Occipital lobe (tissue), 2 donors: Measurements from ENCODE around the genes TMC3, FSD2, WHAMM, BTBD1 and SH3GL3.

DNA sequence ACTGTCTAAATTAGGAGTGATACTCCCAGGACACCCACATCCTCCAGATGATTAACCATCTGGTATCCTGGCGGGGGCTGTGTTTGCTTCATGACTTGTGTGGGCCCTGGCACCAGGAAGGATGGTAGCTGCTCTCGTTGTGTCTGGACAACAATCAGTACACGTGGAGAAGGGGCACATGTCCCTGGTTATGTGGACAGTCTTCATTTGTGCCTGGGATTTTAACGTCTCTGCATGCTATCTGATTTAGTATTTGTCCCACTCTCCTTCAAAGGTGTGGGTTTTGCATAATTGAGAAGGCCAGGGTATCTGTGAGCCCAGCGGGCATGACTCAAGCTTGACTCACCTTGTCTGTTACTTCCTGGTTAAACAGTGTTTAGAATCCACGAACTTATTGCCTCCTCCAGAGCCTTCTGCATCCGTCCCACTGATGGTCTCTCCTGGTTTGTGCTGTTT is 32.4 kb downstream of the ARNT2 start:
- RAMPAGE, long total RNA: no peak

DNA sequence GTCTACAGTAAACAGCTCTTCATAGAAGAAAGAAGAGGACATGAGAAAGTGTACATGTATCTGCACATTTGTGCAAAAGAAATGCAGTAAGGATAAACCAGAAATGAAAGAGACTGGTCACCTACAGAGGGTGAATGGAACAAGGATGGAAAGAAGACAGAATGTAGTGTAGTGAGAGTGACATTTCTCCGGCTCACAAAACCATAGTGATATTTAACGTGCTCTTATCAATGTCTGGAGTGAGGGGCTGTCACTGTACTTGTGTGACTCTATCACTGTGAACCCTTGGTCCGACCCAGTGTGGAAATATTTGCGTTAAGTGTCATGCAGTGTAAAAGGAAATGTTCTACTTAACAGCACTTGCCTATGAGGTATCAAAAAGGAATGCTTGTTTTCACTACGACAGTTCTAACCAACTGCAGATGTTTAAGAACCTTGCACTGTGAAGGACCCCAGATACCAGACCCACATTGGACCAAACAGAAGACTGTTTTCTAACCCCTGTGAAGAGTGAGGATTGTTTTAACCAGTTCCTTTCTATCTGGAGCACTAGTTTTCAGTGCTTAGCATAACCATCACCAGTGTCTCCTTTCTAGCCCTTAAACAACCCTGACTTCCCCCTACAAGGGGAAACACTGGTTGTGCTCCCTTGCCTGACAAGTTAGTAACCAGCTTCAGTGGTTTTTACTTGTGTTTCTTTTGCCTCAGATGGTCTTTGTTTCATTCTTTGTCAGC is 144.8 kb upstream of the ABHD17C start:
- RAMPAGE, long total RNA: no peak

DNA sequence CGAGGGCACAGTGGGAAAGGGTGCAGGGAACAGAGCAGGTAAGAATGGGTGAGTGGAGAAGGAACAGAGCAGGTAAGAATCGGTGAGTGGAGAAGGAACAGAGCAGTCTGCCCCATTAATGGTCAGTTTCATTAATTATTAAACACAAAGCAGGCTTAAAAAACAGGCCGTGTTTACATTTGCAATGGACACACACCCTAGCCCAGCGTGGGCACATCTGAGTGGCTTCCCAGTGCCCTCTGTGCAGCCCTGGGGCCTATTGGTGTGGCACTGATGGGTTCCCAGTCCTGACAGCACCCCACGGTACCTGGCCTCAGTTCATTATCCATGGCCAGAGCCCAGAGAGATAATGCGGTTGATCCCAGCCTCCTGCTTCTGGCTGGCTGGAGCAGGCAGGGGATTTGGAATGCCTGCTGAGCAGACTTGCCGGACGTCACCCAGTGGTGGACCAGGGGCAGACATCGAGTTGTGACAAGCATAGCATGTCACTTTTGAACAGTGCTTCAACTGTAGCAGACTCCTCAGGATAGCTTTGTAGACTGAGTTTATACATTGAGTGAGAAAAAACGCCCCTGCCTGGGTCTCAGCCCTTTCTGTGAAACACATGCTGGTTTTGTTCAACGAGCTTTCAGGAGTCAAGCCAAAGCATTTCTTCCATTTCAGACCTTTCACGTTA is 110.5 kb upstream of the ABHD17C start:
- RAMPAGE, long total RNA: no peak

DNA sequence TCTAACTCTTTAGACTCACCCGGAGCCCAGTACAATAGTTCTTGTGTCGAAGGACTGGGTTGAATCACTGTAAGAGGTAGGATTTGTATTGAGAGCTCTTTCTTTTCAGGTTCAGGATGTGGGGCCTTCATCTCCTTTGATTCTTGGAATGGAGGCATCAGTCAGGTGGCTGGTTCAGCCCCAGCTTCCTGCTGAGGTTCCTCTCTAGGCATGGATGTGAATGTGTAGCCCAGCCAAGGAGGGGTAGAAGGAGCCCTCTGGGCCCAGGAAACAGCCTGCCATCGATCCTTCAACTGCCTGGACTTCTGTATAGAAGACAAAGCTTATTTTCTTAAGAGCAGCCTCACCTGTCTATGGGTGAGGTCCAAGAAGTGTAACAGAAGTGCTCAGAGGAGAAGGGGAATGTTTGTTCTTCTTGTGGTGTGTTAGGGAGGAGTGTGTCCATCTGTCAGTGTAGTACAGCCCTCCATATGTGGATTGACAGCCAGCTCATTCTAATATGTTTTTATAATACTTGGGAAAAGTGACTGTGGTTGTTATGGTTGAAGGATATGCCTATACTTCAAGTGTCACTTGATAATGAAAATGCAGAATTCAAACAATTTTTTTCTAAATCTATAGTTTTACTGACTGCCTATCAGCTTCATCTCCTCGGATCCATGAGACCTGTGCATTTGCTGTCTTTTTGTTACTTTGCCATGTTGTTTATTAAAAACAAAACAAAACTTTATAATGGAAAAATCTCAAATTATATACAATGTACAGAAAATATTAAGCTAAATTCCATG is 17.3 kb downstream of the ABHD17C start:
- RAMPAGE, long total RNA: no peak

DNA sequence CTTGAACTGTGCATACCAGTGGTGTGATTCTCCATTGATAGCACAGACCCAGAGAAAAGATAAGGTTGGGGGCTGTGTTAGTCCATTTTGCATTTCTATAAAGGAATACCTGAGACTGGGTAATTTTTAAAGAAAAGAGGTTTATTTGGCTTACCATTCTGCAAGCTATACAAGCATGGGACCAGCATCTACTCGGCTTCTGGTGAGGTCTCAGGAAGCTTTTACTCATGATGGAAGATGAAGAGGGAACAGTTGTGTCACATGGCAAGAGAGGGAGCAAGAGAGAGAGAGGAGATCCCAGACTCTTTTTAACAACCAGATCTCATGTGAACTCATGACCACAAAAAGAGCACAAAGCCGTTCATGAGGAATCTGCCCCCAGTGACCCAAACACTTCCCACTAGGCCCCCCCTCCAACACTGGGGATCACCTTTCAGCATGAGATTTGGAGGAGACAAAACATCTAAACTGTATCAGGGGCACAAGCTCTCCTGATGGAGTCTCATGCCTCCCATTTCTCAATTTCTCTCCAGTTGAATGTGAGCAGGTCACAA is 38.5 kb downstream of the IL16 start:
- RAMPAGE, long total RNA: no peak

DNA sequence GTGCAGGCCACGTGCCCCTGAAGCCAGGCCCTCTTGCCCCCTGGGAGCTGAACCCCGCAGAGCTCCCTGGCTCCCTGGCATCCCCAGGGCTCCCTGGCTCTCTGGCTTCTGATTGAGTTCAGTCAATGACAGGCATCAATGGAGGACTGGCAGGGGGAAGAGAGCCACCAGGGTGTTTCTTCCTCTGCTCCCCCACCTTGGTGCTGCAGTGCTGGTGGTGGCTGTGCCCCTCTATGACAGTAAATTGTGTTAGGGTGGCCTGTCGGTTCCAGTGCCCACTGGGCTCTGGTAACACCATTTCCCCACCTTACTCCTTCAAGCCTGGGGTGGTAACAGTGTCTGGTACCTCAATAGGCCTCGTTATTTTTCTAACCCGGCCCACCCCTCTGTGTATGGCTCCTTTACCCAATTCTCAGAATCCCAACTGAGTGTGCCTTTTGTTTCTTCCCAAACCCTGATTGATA is 62.6 kb downstream of the STARD5 start:
- RAMPAGE, long total RNA: no peak

- RAMPAGE, long total RNA: no peak
Observed at GRCh38 chr15:81269016-81269992, 54.6 kb downstream of the STARD5 start.

DNA sequence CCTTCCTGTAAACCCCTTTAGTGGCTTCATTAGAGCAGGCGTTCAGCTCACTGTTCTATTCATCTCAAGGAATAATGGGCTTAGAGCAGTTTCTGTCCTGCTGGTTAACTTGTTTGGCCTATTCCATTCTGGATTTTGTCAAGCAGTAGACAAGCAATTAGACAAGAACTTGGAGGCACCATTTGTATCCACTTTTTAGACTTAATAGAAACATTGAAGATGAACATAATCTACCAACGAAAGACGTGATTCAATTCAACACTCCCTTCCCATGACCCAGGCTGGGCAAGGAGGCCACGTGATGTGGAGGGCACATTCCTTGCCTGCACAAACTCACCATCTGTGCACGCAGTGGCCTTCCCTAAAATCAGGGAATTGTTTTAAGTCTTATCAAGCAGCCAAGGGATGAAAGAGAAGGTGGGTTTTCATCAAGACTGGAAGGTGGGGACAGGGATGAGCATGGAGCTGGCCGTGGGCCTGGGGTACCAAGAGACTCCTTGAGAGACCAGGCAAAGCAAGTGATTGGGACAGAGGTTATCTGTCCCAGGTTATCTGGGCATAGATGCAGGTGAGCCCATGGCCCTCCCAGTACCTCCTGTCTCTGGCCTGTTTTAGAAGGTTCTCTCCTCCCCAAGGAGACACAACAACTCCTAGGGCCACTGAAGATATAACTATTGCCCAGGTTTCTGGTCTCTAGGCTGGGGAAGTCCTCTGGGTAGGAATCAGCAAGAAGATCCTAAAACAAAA is 13.4 kb downstream of the STARD5 start:
- RAMPAGE, long total RNA: no peak

DNA sequence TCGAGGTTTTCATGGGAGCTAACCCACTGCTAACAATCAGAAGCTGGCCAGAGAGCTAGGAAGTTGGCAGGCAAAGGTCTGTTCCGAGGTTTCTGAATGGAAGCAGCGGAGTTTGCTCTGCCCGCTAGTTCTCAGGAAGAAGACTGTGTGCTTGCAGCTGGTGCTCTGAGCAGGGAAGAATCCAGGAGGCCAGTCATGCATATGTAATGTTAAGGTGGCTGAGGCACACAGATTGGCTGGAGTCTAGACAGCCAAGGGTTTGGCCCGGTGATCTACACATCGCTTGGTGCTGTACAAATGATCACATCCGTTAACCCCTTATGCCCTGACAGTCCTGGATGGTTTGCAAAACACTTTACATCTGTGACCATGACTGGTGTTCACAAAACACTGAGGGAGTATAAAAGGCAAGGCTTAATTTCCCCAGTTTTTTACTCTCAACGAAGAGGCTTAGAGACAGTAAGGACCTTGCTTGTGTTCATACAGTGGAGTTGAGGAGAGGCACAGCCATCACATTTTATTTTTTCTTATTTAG is at the start of gene TMC3:
TSS of gene TMC3 (minus strand) at position 149 of the 535 bp plus-strand sequence.
- RAMPAGE, long total RNA: no peak

DNA sequence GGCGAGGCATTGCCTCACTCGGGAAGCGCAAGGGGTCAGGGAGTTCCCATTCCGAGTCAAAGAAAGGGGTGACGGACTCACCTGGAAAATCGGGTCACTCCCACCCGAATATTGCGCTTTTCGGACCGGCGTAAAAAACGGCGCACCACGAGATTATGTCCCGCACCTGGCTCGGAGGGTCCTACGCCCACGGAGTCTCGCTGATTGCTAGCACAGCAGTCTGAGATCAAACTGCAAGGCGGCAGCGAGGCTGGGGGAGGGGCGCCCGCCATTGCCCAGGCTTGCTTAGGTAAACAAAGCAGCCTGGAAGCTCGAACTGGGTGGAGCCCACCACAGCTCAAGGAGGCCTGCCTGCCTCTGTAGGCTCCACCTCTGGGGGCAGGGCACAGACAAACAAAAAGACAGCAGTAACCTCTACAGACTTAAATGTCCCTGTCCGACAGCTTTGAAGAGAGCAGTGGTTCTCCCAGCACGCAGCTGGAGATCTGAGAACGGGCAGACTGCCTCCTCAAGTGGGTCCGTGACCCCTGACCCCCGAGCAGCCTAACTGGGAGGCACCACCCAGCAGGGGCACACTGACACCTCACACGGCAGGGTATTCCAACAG is 174.9 kb downstream of the MEX3B start:
- RAMPAGE, long total RNA: no peak

- RAMPAGE, long total RNA: no peak
Observed at GRCh38 chr15:82040303-82041361, 5.2 kb downstream of the MEX3B start.

DNA sequence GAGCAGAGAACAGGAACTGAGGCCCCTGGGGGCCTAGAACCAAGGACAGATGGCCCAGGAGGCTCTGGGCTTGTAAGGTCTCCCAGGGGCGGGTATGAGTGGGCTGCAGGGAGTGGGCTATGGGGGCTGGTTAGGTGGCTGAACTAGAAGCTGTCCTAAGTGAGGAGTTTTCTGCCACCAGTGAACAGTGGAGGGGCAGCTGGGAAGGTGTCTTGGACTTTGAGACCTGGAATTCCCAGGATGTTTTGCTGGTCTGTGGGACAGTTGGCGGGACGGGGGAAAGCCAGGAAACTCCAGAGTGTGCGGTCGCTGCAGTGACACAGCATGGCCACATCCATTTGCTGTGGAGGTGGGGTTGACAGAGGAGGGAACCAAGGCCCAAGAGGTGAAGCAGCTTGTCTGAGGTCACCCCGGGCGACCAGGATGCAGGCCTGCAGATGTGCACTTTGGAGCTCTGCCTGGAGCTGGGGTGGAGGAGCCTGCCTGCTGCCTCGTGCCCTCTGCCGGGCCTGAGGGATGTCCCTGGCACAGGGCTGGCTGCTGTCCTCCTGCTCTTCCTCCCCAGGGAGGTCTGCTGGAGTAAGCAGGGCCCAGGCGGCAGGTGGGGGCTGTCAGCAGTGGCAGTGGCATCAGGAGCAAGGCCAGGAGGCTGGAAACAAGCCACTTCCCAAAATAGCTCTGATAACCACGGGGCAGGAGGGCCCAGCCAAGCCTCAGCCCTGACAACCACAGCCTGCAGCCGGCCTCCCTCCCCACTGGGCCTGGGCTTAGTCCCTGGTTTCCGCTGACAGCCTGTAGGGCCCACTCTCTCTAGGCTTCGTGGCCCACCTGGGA is 16.2 kb downstream of the GOLGA6L10 start:
- RAMPAGE, long total RNA: no peak

DNA sequence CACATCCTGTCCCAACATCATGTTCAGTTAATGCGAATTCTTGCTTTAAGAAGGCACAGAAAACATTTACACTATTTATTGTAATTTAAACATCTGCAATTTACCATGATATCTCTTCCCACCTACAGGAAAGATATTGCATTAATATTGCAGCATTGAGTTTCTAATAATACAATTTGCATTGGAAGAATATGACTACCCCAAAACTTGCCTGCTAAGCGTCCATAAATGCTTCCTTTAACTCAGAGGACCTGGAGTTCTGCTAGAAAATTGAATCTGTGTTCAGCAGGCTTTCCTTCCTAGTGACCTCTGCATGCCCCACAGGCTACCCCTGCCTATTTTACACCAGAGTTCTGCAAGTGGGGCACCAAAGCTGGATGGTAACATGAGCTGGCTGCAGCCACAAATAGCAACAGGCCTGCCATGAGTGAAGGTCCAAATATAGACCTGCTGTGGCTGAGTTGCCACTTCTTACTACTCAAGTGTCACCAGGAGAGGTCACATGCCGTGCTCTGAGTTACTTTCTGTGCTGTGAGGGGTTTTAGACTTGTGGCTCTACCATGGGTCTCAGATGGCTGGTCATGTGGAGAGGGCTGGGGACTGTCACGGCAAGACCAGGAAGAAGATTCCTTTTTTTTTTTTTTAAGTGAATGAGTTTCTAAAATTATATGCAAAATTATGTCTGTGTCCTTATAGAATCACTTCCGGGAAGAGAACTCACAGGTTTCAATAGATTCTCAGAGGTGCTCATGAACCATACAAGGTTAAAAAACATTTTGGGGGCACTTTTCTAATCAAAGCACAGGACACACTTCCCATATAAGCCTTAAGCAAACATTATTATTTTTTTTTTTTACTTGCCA is at the start of gene FSD2:
TSS of gene FSD2 (minus strand) at position 315 of the 863 bp plus-strand sequence.
- RAMPAGE, long total RNA: no peak

GRCh38 chr15:82809485-82809762 is at the start of gene WHAMM:
WHAMM (plus strand) TSS chr15:82809628.
- RAMPAGE, long total RNA: no peak

GRCh38 chr15:82815134-82815333 is 5.6 kb downstream of the WHAMM start:
- RAMPAGE, long total RNA: no peak

GRCh38 chr15:82852055-82852356 is 42.6 kb downstream of the WHAMM start:
- RAMPAGE, long total RNA: no peak

GRCh38 chr15:83067089-83067677 is at the start of gene BTBD1:
BTBD1 (minus strand) TSS chr15:83067252.
- RAMPAGE, long total RNA: no peak

- RAMPAGE, long total RNA: no peak
Observed at GRCh38 chr15:83092161-83092810, 15.2 kb upstream of the TM6SF1 start.

DNA sequence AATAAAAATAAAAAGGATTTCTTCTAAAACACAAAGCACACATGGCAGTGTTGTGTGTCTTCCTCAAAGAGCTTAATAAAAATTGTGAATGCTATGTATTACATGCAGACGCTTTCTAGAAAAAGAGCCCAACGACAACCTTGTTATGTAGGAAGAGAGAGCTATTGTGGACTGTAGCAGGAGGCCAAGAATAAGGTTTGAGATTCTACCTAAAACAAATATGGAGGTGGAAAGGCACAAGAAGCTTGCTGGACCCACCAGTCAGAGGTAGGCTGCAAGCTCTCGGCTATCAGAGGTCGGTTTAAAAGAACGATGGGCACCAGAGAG is 1.2 kb downstream of the HDGFL3 start:
- RAMPAGE, long total RNA: no peak

GRCh38 chr15:83446587-83447676 is at the start of gene SH3GL3:
SH3GL3 (plus strand) TSS chr15:83447341.
- RAMPAGE, long total RNA: no peak